Endothelial cell (in vitro differentiated cells): ENCODE measurements around the genes RBMX, GPR101 and SPANXB1.

DNA sequence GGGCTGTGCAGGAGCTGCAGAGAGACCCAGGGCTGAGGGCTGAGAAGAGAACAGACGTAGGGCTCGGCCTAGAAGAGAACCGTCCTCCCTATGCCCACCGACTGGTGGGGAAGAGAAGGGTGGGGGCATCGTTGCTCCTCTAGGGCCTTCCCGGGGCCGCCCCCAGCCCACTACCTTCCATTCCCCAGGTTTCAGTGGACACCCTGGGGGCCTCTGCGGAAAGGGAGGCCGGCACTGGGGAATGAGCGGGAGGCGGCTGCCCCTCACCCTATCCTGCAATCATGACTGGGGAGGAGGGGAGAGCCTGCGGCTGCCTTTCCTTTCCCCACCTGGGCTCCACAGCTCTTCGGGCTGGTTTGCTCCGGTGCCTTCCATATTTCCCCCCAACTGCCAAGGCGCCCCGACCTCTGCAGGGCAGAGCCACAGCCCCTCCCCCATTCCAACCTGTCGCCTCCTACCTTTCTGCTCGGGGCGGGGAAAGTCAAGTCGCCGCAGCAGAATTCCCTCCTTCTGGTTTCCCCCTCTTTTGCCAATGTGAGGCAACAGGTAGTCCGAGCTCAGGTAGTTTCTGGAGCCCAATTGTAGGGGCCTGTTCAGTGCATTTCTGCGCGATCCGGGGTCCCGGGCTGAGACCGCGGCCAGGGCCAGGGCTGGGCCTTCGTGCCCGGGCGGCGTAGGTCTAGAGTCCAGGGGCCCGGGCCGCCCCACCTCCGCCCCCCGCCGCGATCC, 773 bp downstream of the SMIM10L2B start:
- PRO-cap, result no peak

DNA sequence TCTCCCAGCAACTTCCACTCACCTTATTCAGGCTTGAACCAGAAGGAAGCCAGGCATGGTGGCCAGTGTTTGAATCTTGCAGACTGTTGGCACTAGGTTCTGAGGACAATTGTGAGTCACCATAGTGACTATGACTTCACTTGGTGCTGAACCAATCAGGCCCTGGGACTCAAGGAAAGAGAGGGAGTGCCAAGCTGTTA, 117 bp upstream of the ETDA start:
- PRO-cap, result no peak

DNA sequence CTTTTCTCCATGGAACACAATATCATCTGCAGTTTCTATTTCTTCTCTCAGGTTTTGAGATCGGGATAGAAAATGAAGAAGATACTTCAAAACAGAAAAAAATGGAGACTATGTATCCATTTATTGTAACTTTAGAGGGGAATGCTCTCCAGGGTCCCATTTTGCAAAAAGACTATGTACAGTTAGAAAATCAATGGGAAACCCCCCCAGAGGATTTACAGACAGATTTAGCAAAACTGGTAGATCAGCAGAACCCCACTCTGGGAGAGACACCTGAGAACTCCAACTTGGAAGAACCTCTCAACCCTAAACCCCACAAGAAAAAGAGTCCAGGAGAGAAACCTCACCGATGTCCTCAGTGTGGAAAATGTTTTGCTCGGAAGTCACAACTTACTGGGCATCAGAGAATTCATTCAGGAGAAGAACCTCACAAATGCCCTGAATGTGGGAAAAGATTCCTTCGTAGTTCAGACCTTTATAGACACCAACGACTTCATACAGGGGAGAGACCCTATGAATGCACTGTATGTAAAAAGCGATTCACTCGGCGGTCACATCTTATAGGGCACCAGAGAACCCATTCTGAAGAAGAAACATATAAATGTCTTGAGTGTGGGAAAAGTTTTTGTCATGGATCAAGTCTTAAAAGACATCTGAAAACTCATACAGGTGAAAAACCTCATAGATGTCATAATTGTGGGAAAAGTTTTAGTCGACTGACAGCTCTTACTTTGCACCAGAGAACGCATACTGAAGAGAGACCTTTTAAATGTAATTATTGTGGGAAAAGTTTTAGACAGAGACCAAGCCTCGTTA, 15.8 kb downstream of the ZNF449 start:
- PRO-cap, result no peak

DNA sequence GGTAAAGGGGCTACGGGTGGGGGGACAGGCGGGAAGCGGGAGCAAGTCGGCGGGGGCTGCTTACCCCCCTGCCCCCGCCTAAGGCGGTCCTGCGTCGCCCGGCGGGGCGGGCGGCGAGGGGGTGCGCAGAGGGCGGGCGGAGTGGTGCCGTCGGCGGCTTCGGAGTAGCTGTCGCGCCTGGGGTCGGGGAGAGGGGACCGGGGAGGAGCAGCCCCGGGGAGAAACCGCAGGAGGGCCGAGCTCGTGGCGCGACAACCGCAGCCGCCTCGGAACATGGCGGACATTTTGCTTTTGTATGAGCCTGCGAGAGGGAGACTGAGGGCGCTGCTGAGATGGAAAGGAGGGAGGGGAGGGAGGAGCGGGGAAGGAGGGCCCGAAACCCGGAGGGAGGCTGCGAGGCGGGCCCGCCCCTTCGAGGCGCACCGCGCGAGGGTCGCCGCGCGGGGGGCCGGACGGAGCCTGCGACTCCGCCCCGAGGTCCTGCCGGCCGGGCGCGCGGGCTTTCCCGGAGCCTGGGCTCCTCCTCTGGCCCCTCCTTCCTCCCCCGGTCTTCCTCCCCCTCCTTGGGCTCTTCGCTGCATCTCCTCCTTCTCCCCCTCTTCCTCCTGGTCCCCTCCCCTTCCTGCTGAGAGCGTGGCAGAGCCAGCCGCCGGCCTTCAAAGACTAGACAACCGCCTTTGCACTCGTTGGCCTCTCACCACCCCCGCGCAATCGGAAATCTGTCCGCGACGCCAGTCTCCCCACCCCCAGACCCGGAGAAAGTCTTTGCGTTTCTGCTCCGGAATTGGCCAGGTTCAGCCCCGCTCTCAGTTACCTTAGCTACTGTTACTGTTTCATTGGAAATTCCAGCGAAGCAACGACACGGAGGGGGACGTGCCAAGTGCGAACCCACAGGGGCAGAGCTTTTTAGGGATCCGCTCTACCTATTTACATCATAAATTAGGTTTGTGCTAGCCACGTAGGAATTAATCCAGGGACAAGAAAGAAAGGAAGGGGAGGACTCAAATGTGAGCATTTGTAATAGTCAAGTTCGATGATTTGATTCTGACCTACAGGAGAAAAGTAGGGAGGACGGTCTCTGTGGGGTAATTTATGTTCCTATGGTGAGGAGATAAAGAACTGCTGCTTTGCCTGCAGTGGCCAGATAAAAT, 1.2 kb downstream of the INTS6L start:
- PRO-cap, result bidirectional peak, plus-strand start at position 639 of the sequence, minus-strand start at position 293 of the sequence; bidirectional peak, plus-strand start at position 841 of the sequence, minus-strand start at position 827 of the sequence

DNA sequence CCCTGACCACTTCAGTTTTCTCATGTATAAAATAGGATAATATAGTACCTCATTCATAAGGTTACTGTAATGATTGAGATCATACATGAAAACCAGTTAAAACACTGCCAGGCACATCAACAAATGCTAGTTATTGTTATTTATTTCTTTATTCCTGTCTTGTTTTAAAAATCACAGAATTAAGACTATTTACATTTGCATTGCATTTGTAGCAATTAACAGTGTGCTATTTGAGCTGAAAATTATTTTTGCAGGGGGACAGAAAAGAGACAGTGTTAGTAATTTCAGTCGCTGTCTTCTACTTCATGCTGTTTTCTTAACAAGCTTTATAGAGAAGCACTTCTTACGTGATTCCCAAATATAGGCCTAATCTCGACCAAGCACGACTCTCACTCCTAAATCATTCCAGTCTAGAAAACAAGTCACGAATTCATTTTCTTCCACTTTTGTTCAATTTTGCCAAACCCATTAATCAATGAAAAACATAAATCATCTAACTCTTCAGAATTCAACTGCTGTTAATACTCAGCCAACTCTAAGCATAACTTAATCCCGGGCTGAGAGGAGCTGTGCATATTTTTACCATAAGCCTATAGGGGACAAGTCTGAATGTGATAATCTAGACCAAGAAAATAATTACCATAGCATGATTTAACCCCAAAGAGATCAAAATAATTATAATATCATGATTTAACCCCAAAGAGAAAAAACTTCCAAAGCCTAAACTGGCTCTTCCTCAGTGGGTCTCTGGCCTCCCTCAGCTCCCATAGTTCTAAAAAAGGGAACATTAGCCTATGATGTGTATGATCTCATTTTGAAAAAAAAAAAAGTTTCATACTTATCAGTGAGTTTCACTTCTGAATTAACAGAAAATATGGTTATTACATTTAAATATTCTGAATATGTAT, 70.4 kb upstream of the FHL1 start:
- PRO-cap, result no peak

DNA sequence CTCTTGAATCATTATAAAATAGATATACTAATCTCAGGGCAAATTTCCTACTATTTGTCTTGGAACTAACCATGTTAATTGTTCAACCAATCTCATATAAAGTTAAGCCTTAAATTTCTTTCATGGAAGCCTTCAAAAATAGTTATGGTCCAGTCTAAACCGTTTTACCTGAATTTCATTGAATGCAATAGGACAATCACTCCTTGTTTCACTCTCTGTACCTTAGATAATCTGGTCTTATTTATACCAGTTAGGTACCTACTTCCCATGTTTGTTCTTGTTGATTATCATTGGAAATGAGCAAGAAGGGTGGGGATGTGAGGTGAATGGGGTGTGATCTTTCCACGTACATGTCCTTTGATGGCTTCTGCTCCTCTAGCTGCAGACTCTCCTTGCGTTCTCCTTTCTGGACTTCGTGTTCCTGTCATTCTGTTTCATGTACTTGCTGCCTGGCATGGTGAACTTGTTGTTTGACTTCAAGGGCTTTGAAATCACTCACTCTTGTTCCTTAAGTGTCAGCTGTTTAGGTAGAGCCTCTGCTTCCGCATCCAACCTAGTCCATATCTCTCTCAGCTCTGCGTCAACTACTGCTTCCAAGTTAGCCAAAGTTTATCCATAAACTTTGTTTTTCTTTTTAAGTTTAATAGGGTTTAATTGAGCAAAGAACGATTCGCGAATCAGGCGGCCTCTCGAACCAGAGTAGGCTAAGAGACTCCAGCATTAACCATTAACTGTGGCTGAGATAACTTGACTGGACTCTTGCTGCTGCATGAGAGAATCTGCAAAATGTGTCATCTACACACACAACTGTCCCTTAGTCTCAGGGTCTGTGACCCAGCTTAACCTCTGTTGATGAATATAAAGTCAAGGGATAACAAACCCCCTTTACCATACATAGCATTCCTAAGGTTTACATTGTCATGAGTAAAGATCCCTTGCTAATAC, 6.8 kb upstream of the FHL1 start:
- PRO-cap, result no peak

- PRO-cap, result no peak
Measured at GRCh38 chrX:136191093-136191595, 5.7 kb upstream of the FHL1 start.

GRCh38 chrX:136259331-136260064, 8.3 kb upstream of the MAP7D3 start:
- PRO-cap, result no peak

- PRO-cap, result no peak
Measured at GRCh38 chrX:136641730-136642060, 6.3 kb upstream of the CD40LG start.

- PRO-cap, result no peak
Measured at GRCh38 chrX:136646456-136647009, 1.4 kb upstream of the CD40LG start.

DNA sequence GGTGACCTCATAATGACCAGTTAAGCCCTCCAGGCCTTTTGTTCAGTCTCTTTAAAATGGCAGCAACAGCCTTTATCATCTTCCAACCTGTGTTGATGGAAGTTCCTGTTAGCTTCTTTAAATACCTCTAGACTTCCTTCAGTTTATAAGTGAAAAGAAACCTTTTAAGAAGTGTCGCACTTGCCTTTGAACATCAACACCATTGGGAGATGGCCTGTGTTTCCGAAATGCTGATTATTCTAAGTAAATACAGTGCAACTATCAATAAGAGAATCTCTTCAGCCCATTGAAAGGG, 5.5 kb downstream of the CD40LG start:
- PRO-cap, result no peak

DNA sequence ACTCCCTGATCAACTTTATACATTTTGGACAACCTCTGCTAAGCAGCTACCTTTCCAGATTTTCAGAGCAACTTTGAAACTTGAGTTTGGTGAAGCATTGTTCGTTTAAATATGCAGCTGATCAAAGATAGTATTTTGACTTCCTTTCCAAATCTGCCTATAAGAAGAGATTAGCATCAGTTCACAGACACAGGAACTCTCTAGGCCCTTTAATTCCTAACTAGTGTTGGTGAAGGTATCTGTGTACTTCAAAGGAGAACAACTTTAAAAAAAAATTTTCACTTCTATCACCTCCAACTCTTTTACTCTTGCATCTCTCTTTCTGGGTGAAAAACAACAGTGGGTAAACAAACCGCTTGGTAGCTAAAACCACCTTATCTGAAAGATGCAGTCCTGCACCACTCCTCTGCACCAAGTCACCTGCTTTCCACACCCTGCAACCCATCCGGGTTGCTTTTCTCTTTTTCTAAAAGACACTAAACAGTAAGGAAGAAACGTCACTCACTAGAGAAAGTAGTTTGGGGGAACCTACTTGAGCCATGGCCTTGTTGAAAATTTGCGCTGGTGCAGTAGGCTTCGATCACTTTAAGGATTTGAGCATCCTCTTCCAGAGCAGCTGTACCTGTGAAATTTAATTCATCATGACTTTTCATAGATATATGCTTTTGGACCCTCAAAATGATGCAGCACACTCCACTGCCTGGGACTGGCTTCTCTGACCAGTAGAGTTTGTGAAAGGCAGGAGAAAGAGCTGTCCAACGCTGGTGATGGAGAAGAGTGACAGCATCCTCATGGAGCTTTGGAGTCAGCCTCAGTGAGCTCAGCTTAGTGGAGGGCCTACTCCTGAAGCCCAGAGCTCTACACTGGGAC, 26.8 kb downstream of the CD40LG start:
- PRO-cap, result no peak

GRCh38 chrX:136760019-136760522, 20.7 kb downstream of the ARHGEF6 start:
- PRO-cap, result no peak

GRCh38 chrX:136861476-136862243, 18.9 kb downstream of the RBMX start:
- PRO-cap, result no peak

- PRO-cap, result no peak
Measured at GRCh38 chrX:136872330-136873218, 8.0 kb downstream of the RBMX start.

- PRO-cap, result unidirectional peak, plus-strand start at chrX:136880031; bidirectional peak, plus-strand start at chrX:136880131, minus-strand start at chrX:136880097; bidirectional peak, plus-strand start at chrX:136880303, minus-strand start at chrX:136880183; bidirectional peak, plus-strand start at chrX:136880885, minus-strand start at chrX:136880725
Measured at GRCh38 chrX:136879709-136880831, at the start of gene RBMX. Gene RBMX, minus strand, starts transcription at chrX:136880725.

DNA sequence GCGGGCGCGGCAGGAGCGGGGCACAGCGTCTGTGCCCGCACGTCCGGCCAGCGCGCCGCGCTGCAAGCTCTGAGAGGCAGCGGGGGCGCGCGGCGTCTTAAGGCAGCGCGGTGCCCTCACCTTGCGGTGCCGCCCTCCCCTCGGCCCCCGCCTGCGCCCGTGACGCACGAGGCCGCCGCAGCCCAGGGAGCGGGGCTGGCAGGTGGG, at the start of gene GPR101:
TSS of gene GPR101 (minus strand) at position 71 of the 207 bp plus-strand sequence.
- PRO-cap, result no peak

GRCh38 chrX:139931049-139931677, 1.7 kb downstream of the ATP11C start:
- PRO-cap, result unidirectional peak, plus-strand start at chrX:139931353

GRCh38 chrX:140710607-140711092, 205.8 kb upstream of the SOX3 start:
- PRO-cap, result no peak

- PRO-cap, result no peak
Measured at GRCh38 chrX:141002506-141002748, at the start of gene SPANXB1. Gene SPANXB1, plus strand, starts transcription at chrX:141002594.